Subcutaneous adipose tissue (tissue), 3 donors: ENCODE data around the gene CTNNB1.

DNA sequence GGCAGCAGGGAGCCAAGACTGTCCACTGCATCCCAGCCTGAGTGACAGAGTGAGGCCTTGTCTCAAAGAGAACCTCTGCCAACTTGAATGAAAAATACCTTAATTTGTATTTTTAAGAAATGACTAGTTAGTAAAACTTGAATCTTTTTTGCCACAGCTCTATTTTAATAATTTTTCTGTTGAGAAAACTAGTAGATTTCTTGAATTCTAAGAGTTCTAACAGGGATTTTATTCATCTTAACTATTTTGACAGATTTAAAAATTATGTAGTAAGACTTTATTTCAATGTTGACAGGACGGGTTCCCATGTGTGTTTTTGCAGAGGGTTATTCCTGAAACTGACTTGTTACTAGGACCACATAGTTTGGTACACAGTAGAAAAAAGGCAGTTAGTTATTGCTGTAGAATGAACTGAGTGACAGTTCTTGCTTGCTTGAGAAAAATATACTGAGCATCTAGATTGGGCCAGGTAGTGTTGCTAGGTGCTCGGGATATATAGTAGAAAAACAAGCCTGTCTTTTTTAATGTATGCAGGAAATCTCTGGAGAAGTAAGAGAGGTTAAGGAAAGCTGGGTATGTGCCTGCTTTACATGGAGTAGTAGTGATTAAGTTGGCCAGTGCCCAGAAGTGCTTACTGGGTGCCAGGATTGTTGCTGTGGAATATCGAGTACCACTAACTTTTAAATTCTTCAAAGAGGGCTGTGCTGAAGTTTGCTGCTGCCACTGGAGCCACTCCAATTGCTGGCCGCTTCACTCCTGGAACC lies 3.7 kb downstream of the RPSA start:
- PRO-cap = no peak
- RAMPAGE, long total RNA, 3 experiments = no peak in any of the 3 experiments

DNA sequence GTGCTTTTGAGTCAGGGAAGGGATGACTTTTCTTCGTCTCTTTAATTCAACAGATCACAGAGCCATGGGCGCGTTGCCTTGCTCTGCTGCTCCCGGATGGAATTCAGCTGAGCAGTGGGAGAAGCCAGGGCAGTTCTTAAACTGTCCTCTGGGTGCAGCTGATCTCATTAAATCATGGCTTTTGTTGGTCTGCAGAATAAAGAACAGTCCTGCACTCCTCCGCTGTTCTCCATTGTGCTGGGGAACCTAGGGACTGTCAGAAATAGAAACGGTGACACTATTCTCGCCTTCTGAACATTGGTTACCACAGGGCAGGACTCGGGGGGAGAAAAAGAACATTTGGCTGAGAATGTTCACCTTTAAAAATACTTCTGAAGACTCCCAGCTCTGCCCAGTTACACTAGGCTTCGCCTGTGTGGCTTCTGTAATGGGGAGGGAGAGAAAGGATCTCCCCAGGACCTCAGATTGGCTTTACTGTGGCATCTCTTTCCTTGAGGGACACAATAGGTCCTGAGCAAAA lies 71.2 kb upstream of the EIF1B start:
- PRO-cap = no peak
- RAMPAGE, long total RNA, 3 experiments = no peak in any of the 3 experiments

- PRO-cap = no peak
- RAMPAGE, long total RNA, 3 experiments = no peak in any of the 3 experiments
Measured at GRCh38 chr3:40312862-40313596, 3.5 kb downstream of the EIF1B start.

GRCh38 chr3:40457712-40458367 lies 701 bp downstream of the RPL14 start:
- PRO-cap = no peak
- RAMPAGE, long total RNA, 3 experiments = start-site peak on the plus strand in 1 of 3 experiments, at chr3:40457895-40457990 at its widest, 158 reads per replicate

- PRO-cap = no peak
- RAMPAGE, long total RNA, 3 experiments = no peak in any of the 3 experiments
Measured at GRCh38 chr3:40785666-40786020, 260.9 kb downstream of the ZNF621 start.

DNA sequence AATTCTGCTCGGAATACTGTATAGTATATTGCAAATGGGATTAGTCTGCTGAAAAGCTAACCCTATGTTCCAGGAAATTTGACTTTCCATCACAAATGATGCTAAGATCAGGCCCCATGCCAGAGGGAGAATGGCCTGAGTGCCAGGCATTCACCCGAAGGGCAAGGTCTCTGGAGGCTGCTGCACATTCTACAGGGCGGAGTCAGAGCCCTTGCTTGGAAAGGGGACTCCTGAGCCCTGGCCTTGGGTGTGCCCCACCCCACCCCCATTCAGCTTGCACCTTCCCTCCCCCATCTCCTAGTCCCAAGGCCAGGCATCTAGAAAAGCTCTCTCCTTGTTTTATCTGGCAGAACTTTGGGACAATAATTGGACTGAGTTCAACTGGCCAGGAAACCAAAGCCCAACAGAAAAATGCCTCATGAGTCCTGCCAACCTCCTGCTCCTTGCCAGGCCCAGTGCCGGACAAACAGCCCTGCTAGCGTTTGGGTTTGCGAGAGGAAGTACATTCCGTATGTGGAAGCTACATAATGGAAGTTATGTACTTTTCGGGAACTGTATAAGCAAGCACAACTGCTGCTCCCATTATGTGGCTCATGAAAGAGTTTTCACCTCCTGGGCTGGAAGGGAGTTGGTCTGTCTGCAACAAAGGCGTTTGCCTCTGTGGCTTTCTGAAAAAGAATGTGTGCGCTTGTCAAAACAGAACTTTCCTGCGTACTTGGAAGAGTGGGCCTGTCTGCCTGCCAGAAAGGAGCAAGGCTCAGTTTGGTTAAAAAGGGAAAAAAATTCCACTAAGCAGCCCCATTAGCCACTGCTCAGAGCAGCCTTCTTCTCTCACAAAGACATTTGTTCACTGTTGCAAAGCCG lies 321.5 kb upstream of the CTNNB1 start:
- PRO-cap = no peak
- RAMPAGE, long total RNA, 3 experiments = no peak in any of the 3 experiments

GRCh38 chr3:41167113-41167658 lies 32.1 kb upstream of the CTNNB1 start:
- PRO-cap = no peak
- RAMPAGE, long total RNA, 3 experiments = no peak in any of the 3 experiments

DNA sequence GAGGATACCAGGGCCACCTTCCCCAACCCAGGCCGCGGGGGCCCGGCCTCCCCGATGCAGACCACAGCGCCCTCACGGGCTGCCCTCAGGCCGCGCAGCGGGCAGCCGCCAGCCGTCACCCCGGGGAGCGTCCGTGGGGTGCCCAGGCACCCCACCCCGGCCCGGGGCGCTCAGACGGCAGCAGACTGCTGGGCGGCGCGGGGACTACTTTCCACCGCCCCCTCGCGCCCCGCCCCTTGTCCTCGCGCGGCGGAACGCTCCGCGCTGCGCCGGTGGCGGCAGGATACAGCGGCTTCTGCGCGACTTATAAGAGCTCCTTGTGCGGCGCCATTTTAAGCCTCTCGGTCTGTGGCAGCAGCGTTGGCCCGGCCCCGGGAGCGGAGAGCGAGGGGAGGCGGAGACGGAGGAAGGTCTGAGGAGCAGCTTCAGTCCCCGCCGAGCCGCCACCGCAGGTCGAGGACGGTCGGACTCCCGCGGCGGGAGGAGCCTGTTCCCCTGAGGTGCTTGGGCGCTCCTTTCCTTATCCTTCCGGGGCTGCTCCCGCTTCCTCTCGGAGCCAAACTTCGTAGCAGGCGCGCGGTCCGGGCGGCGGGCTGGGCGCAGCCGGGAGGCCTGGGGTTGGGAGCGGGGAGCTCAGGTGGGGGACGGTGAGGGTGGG lies at the start of gene CTNNB1:
Gene CTNNB1, plus strand, starts transcription at position 335 of the 658 bp plus-strand sequence.
- PRO-cap = bidirectional peak, plus-strand start at position 335 of the sequence, minus-strand start at position 158 of the sequence; unidirectional peak, plus-strand start at position 566 of the sequence
- RAMPAGE, long total RNA, 3 experiments = start-site peak on the plus strand in 3 of 3 experiments, centred at positions 314 to 357 of the sequence, 415 to 685 reads per replicate

DNA sequence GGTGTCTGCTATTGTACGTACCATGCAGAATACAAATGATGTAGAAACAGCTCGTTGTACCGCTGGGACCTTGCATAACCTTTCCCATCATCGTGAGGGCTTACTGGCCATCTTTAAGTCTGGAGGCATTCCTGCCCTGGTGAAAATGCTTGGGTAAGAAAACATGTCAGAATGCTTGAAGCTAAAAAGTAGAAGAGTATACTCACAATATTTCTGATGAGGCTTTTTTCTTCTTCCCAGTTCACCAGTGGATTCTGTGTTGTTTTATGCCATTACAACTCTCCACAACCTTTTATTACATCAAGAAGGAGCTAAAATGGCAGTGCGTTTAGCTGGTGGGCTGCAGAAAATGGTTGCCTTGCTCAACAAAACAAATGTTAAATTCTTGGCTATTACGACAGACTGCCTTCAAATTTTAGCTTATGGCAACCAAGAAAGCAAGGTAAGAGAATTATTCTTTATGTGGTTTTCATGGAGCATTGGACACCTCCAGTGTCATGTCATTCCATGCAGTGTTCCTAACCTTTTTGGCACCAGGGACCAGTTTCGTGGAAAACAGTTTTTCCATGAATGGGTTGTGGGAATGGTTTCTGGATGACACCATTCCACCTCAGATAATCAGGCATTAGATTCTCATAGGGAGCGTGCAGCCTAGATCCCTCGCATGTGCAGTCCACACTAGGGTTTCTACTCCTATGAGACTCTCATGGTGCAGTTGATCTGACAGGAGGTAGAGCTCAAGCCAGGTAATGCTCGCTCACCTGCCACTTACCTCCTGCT lies 26.3 kb downstream of the CTNNB1 start:
- PRO-cap = no peak
- RAMPAGE, long total RNA, 3 experiments = no peak in any of the 3 experiments

DNA sequence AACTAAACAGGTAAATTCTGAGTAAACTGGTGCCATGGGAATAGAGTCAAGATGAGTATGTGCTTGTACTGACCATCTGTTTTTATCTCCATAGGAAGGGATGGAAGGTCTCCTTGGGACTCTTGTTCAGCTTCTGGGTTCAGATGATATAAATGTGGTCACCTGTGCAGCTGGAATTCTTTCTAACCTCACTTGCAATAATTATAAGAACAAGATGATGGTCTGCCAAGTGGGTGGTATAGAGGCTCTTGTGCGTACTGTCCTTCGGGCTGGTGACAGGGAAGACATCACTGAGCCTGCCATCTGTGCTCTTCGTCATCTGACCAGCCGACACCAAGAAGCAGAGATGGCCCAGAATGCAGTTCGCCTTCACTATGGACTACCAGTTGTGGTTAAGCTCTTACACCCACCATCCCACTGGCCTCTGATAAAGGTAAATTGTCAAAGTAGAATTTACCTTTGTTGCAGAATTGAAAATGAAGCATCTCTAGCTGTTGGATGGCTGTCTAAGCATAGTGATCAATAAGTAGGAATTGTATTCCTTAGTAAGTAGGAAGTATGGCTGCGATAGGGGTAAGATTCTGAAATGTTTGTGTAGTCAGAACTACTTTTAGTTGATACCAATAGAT lies 34.2 kb downstream of the CTNNB1 start:
- PRO-cap = no peak
- RAMPAGE, long total RNA, 3 experiments = no peak in any of the 3 experiments

GRCh38 chr3:41239959-41240389 lies 40.7 kb downstream of the CTNNB1 start:
- PRO-cap = no peak
- RAMPAGE, long total RNA, 3 experiments = no peak in any of the 3 experiments

DNA sequence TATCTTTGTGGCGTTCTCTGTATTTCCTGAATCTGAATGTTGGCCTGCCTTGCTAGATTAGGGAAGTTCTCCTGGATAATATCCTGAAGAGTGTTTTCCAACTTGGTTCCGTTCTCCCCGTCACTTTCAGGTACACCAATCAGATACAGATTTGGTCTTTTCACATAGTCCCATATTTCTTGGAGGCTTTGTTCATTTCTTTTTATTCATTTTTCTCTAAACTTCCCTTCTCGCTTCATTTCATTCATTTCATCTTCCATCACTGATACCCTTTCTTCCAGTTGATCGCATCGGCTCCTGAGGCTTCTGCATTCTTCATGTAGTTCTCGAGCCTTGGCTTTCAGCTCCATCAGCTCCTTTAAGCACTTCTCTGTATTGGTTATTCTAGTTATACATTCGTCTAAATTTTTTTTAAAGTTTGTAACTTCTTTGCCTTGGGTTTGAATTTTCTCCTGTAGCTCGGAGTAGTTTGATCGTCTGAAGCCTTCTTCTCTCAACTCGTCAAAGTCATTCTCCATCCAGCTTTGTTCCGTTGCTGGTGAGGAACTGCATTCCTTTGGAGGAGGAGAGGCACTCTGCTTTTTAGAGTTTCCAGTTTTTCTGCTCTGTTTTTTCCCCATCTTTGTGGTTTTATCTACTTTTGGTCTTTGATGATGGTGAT lies 315.1 kb downstream of the ULK4 start:
- PRO-cap = no peak
- RAMPAGE, long total RNA, 3 experiments = no peak in any of the 3 experiments

- PRO-cap = bidirectional peak, plus-strand start at chr3:42013653, minus-strand start at chr3:42013508
- RAMPAGE, long total RNA, 3 experiments = no peak in any of the 3 experiments
Measured at GRCh38 chr3:42013308-42014157, 51.6 kb upstream of the ULK4 start.

DNA sequence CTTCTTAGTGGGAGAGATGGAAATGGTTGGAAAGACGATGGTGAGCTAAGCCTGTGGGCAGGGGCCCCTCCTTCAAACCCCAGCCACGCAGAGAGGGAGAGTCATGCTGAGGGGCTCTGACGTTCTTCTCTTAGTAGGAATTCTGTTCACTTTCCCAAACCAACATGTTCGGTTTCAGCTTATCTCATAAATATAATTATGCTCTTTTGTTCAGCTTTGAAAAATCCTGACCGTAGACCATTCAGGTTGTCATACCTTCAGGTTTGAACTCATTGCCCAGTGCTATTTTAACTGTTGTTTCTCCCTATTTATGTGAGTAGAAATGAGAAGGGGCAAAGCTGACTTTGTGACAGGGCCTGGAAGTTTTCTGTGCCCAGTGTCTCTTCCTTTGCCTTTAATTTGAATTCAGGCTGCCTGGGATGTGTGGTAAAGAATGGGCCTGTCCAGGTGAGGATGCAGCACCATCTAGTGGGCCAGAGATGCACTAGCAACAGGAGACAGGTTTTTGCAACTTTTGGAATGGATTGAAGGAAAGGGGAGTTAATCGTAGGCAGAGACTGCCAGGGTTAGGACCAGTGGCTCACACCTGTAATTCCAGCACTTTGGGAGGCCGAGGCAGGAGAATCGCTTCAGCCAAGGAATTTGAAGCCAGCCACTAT lies 8.5 kb downstream of the TRAK1 start:
- PRO-cap = no peak
- RAMPAGE, long total RNA, 3 experiments = no peak in any of the 3 experiments

GRCh38 chr3:42133674-42133873 lies 42.4 kb downstream of the TRAK1 start:
- PRO-cap = no peak
- RAMPAGE, long total RNA, 3 experiments = no peak in any of the 3 experiments

GRCh38 chr3:42192458-42193419 lies 73.2 kb downstream of the CCK start:
- PRO-cap = no peak
- RAMPAGE, long total RNA, 3 experiments = no peak in any of the 3 experiments

GRCh38 chr3:42504198-42504999 lies 2.0 kb downstream of the VIPR1 start:
- PRO-cap = no peak
- RAMPAGE, long total RNA, 3 experiments = no peak in any of the 3 experiments

DNA sequence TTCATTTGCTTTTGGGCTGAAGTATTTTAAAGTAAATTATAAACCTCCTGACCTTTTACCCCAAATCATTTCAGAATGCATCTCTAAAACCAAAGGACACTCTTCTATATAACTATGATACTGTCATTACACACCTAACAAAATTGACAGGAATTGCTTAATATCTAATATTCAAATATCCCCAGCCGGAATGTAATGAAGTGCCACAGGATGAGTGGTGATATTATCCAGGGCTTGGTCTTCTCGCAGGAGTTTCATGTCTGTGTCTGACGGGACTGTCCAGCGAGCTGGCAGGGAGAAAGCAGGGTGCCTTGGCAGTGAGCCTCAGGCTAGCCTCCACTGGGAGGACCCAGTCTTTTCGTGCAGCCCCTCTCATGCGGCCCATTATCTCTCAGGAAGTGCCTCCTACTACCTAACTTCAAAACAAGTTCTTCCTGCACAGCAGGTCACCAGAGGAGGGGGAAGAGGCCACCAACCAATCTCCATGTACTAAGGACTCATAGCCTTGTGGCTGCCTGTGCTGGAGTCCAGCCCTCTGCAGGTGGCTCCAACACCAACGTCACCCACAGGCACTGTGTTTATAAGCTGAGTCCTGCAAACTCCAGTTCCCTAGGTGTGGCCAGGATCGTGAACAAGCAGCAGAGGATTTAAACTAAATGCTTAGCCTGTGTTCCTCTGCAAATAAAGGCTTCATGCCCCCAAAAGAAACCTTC lies 4.7 kb downstream of the VIPR1 start:
- PRO-cap = no peak
- RAMPAGE, long total RNA, 3 experiments = no peak in any of the 3 experiments

GRCh38 chr3:42555958-42556822 lies 25.6 kb downstream of the SEC22C start:
- PRO-cap = no peak
- RAMPAGE, long total RNA, 3 experiments = no peak in any of the 3 experiments

DNA sequence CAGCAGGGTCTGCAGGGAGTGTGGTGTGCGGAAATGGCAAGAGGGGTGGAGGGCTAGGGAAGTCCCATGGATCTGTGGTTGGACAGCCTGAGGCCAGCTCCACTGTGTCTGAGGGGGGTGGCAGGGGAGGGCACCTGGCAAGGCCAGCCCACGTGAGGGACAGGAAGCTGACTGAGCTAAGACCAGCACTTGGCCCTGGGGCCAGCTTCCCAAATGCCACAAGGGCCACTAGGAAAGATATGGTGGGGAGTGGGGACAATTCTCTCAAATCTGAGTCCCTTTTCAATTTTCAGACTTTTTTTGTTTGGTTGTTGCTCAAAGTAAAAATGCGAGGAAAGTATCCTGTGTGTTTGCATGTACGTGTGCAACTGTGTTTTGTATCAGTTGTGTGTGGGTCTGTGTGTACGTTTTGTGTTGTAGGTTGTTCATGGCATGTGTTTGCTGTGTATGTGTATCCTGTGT lies 2.0 kb upstream of the HHATL start:
- PRO-cap = no peak
- RAMPAGE, long total RNA, 3 experiments = no peak in any of the 3 experiments